Left ventricle myocardium (tissue), 1 donor: ENCODE measurements around a stretch of chr15.

GRCh38 chr15:62895675-62896505 lies 146.7 kb upstream of the TPM1 start:
- PRO-cap, result no peak

GRCh38 chr15:63047082-63047848 lies 4.7 kb downstream of the TPM1 start:
- PRO-cap, result no peak

GRCh38 chr15:63157920-63158429 lies 698 bp upstream of the RPS27L start:
- PRO-cap, result no peak

GRCh38 chr15:63190746-63191234 lies 1.4 kb downstream of the RAB8B start:
- PRO-cap, result no peak

DNA sequence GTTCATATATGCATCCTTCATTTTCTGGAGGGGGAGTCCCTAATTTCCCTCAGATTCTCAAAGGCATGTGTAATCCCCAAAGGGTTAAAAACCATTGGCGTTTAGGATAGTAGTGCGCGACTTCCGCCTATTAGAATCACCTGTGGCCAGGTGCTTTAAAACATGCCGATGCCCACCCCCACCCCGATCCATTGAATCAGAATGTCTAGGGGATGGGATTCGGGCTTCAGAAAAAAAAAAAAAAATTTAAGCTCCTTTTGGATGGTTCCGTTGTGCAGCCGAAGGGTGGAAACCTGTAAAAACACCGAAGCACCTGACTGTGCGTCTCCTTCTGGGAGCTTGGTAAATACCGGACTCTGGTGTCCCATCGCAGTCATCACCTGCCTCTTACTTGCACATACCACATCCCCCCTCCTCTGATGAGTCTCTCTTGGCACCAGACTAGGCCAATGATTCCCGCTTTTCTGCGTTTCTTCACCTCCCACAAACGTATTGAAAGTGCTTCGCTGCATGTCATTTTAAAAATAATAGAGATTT lies 676 bp downstream of the APH1B start:
- PRO-cap, result no peak

DNA sequence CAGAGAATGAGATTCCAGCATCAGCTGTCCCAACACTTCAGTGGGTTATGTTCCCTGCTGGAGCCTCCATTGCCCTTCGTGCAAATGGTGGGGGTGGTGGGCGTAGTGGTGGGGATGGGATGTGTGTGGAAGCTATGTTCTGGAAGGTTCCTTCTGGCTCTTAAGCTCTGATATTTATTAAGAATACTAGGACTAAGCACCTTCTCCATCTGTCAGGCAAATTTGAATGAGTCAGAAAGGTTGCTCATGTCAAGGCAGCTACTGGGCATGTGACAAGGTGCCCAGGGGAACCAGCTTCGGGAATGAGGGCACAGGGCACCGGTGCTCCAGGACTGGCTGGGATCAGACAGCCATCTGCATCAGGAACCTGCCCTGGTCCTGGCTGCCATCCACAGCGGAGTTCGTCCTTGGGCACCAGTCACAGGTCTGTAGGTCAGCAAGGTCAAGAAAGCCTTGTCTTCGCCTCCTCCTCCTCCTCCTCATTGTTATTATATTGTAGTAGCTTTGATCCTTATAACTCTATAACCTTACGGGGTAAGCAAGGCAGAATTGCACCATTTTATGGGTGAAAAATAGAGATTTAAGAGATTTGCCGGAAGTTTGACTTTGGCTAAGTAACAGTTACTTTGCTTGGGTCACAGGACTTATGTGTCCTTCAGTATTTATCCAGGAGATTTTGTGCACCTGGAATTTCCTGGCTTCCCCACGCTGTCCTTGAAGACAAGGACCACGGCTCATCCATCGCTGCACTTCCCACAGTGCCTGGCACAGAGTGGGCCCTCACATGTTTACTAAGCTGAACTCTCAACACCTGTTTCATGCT lies 32.4 kb downstream of the CA12 start:
- PRO-cap, result no peak

GRCh38 chr15:63371509-63372091 lies 10.0 kb downstream of the CA12 start:
- PRO-cap, result no peak

- PRO-cap, result no peak
Observed at GRCh38 chr15:63544128-63544963, 40.0 kb downstream of the USP3 start.

DNA sequence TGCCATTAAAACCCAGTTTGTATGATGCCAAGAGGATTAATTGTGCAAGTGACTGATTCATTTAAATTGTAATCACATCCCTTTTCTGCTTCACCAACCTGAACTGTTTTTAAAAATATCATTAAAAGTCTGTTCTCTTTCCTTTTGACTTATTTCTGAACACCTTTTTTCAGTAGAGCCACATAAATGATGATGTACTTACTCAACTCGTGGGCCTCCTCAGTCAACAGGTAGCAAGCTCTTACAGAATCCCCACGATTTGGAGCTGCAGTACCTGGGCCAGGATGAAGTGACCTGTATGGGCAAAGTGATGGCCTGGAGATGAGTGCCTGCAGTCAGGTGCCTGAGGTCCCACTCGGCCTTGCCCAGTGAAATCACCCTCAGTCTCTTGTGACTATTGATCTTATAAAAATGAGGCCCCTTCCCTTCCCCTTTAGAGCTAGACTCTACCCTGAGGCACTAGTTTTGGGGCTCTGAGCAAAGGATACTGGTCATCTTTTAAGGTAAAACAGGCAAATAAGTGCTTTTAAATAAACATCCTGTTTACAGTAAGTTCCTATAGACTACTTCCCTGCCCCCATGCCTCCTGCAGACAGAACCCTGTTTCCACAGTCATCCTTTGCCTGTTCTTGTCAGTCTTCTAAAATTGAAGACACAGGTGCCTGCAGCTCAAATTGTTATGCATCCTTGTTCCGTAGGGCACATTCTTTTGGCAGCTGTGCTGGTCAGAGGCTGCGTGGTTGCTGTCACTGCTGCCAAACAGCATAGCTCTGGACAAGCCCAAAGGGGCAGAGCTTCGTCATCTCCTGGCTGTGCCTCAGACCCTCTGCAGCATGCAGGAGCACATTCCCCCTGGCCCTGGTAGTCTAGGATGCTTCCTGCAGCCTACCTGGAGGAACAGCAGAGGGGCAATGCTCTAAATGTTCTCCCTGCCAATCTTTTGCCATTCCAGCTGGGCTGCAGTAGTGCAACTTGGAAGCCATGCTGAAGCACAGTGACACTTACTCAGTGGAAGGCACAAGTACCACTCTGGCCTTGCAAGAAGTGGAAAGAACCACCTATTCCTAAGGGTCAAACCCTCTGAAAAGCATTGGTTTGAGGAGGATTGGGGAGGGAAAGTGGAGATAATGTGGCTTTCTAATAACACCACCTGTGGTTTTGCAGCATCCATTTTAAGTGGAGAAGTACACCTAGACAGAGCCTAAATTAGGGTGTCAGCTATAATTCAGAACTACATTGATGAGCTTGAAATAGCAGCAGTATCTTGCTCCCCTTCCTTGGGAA lies 2.3 kb upstream of the FBXL22 start:
- PRO-cap, result no peak

GRCh38 chr15:63628374-63629016 lies 31.3 kb downstream of the FBXL22 start:
- PRO-cap, result no peak

GRCh38 chr15:63668464-63669045 lies 71.4 kb downstream of the FBXL22 start:
- PRO-cap, result no peak

DNA sequence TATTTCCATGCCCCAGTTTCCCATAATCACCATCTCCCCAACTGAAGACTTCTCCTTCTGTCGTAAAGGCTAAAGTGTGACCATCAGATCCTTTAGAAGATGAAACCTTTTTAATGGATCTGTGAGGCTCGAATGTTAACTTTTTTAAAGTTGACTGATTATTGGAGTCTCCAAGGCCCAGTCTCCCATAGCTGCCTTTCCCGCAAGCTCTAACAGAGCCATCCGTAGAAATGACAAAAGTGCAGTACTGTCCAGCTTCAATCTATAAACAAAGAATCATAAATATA lies 77.3 kb downstream of the HERC1 start:
- PRO-cap, result no peak

DNA sequence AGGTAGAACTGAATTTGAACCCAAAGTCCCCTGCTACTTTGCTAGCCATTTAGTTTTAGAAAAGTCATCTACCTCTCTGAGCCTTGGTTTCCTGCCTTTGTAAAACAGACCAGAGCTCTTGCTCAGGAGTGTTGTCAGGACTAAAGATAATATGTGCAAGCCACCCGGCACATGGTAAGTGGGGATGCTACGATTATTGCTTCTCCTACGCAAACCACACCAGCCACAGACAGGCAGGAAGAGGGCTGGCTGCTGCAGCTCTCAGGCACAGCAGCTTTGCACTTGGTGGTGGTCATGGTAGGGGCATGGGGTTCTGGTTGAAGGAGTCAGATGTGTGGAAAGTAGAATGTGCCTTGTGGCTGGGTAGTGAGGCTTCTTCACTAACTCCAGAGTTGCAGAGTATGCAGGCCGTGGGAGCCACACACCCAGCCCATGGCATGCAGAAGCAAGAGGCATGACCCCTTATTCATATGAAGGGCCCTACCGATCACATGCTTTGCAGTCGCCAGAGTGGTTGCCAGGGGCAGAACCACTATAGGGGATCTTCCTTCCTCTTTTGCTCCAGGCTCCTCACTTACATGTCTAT lies 59.0 kb upstream of the HERC1 start:
- PRO-cap, result no peak

- PRO-cap, result no peak
Observed at GRCh38 chr15:63983585-63983954, 62.7 kb downstream of the DAPK2 start.

- PRO-cap, result no peak
Observed at GRCh38 chr15:64013643-64014095, 32.6 kb downstream of the DAPK2 start.

GRCh38 chr15:64044674-64045352 lies 1.5 kb downstream of the DAPK2 start:
- PRO-cap, result no peak

GRCh38 chr15:64158698-64159248 lies 4.0 kb downstream of the PPIB start:
- PRO-cap, result bidirectional peak, plus-strand start at chr15:64159005, minus-strand start at chr15:64158887

- PRO-cap, result unidirectional peak, minus-strand start at chr15:64740479; unidirectional peak, minus-strand start at chr15:64740504
Observed at GRCh38 chr15:64740223-64741478, 34.7 kb downstream of the RBPMS2 start.

- PRO-cap, result no peak
Observed at GRCh38 chr15:64809768-64810527, 15.5 kb downstream of the PIF1 start.

- PRO-cap, result no peak
Observed at GRCh38 chr15:64836187-64836741, 5.5 kb upstream of the PLEKHO2 start.